K562 (cell line): ENCODE results near the gene SAMD8.

DNA sequence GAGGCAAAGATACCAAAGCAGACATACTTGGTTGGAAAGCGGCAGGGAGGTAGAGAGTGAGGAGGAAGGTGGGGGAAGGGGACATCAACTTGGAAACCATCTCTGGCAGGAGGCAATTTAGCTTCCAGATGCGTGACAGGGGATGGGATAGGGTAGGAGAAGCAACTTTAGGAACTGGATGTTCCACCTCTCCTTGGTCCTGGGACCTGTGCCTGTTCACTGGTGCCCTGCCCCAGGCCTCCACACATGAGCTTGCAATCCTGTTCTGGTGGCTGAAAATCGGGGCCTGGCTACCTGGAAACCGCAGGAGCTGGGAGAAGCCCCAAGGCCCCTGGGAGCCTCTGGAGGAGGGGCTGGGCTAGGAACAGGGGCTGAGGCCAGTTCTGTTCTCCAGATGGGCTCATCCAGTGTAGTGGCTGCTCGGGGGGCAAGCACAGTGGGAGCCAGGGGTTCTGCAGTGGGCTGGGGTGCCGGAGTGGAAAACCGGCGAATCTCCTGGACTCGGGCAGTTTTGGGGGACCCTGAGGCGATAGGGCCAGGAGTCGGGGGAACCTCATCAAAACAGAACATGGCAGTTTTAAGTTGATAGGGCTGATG lies 5.3 kb upstream of the MYOZ1 start:
- RAMPAGE, long total RNA: no peak
- RRBS: no CpG with 5 or more reads among the region's 11 CpGs
PRO-cap:
- standard: no peak
- CoPRO, capped RNA only, 2 experiments: no peak in any of the 2 experiments
- CoPRO, capped and uncapped RNA, 2 experiments: no peak in any of the 2 experiments
- CoPRO, uncapped RNA only, 2 experiments: no peak in any of the 2 experiments
CAGE:
- cytosol, long polyA plus RNA: no peak
- long polyA plus RNA: no peak
- nucleolus, long total RNA: no peak
- nucleus, long polyA plus RNA: no peak

GRCh38 chr10:73774548-73775119 lies 2.6 kb downstream of the FUT11 start:
- RAMPAGE, long total RNA: no peak
- RRBS: no CpG with 5 or more reads among the region's 5 CpGs
PRO-cap:
- standard: bidirectional peak, plus-strand start at chr10:73774907, minus-strand start at chr10:73774806
- CoPRO, capped RNA only, 2 experiments: no peak in any of the 2 experiments
- CoPRO, capped and uncapped RNA, 2 experiments: no peak in any of the 2 experiments
- CoPRO, uncapped RNA only, 2 experiments: no peak in any of the 2 experiments
CAGE:
- cytosol, long polyA plus RNA: no peak
- long polyA plus RNA: no peak
- nucleolus, long total RNA: no peak
- nucleus, long polyA plus RNA: no peak

DNA sequence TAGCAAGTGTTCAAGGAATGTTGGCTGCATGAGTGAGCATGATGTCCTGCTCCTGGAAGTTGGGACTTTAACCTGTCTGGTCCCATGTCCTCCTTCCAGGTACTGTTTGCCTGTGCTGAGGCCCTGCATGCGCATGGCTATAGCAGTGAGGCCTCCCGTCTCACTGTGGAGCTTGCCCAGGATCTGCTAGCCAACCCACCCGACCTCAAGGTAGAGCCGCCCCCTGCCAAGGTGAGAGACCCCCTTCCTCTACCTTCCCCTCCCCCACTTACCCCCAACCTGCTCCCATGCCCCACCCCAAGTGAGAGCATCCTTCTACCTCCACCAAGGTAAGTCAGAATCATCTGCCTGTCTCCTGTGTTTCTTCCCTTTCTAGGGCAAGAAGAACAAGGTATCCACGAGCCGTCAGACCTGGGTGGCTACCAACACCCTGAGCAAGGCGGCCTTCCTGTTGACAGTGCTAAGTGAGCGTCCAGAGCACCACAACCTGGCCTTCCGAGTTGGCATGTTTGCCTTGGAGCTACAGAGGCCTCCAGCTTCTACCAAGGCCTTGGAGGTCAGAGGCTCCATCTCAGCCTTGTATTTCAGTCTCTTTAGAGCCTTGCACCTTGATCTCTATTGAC lies 8.2 kb downstream of the ZSWIM8 start:
- RAMPAGE, long total RNA: no peak
- RRBS: no CpG with 5 or more reads among the region's 9 CpGs
PRO-cap:
- standard: no peak
- CoPRO, capped RNA only, 2 experiments: no peak in any of the 2 experiments
- CoPRO, capped and uncapped RNA, 2 experiments: no peak in any of the 2 experiments
- CoPRO, uncapped RNA only, 2 experiments: no peak in any of the 2 experiments
CAGE:
- cytosol, long polyA plus RNA: no peak
- long polyA plus RNA: no peak
- nucleolus, long total RNA: no peak
- nucleus, long polyA plus RNA: no peak

DNA sequence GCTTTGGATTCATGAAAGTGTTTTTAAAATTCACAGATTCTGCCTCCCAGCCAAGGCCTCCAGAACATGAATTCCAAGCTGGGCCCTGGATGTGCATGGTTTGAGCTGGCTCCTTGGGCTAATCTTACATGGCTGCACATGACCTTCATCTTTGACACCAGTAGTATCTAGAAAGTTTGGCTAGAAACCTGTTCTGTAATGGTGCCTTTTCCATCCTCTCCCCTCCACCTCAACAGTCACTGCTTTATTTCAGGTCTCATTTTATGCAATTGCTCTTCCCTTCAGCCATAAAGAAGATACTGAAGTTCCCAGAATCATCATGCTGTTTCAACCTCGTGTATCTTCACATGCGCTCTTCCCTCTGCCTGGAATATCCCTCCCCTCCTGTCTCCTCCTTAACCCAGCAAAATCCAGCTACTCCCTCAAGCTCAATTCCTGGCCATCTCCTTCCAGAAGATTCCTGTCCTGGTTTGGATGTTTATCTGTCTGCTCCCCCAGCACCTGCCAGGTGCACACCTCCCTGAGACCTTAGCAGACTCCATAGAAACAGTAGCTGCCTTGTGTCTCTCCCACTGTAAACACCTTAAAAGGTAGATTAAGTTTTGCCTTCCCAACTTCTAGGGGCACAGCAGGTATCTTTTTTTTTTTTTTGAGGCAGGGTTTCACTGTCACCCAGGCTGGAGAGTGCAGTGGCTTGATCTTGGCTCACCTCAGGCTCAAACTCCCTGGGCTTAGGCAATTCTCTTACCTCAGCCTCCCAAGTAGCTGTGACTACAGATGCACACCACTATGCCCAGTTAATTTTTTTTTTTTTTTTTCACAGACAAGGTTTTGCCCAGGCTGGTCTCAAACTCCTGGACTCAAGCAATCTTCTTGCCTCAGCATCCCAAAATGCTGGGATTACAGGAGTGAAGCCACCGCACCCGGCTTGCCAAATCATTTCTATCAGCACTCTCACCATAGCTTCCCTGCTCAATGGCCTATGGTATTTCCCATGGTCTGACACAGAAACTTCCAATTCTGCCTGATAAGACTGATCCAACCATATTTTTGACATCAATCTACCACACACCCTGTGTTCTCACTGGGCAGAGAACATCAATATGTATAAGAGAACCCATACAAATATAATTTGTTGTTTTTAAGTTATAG lies 23.6 kb upstream of the NDST2 start:
- RAMPAGE, long total RNA: no peak
- RRBS: no CpG with 5 or more reads among the region's 4 CpGs
PRO-cap:
- standard: no peak
- CoPRO, capped RNA only, 2 experiments: no peak in any of the 2 experiments
- CoPRO, capped and uncapped RNA, 2 experiments: no peak in any of the 2 experiments
- CoPRO, uncapped RNA only, 2 experiments: peak in 1 of 2 experiments; most common minus-strand start position 1,127 of the sequence (in 1)
CAGE:
- cytosol, long polyA plus RNA: no peak
- long polyA plus RNA: no peak
- nucleolus, long total RNA: no peak
- nucleus, long polyA plus RNA: no peak

GRCh38 chr10:73871619-73872751 lies 2.4 kb downstream of the CAMK2G start:
- RAMPAGE, long total RNA: no peak
- RRBS: no CpG with 5 or more reads among the region's 12 CpGs
PRO-cap:
- standard: no peak
- CoPRO, capped RNA only, 2 experiments: no peak in any of the 2 experiments
- CoPRO, capped and uncapped RNA, 2 experiments: no peak in any of the 2 experiments
- CoPRO, uncapped RNA only, 2 experiments: no peak in any of the 2 experiments
CAGE:
- cytosol, long polyA plus RNA: no peak
- long polyA plus RNA: no peak
- nucleolus, long total RNA: no peak
- nucleus, long polyA plus RNA: no peak

GRCh38 chr10:73873354-73874095 lies 830 bp downstream of the CAMK2G start:
- RAMPAGE, long total RNA: no peak
- RRBS: 3% methylated on average over 13 of the region's 47 CpGs
PRO-cap:
- standard: unidirectional peak, plus-strand start at chr10:73873989
- CoPRO, capped RNA only, 2 experiments: no peak in any of the 2 experiments
- CoPRO, capped and uncapped RNA, 2 experiments: no peak in any of the 2 experiments
- CoPRO, uncapped RNA only, 2 experiments: no peak in any of the 2 experiments
CAGE:
- cytosol, long polyA plus RNA: no peak
- long polyA plus RNA: no peak
- nucleolus, long total RNA: no peak
- nucleus, long polyA plus RNA: no peak

DNA sequence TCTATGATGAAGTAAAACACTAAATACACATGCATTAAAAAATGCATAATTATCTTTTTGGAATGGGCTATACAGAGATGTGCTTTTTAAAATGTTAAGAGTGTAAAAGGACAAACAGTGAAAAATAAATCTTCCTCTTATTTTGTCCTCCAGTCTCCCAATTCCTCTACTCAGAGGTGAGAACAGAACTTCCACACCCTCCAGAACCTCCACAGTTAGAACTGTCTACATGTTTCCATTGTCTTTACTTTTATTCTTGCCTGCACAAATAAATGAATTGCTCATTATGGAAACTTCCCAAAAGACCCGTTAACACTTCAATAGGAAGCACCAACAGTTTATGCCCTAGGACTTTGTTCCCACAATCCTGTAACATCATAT lies 908 bp upstream of the PLAU start:
- RAMPAGE, long total RNA: no peak
- RRBS: no CpG with 5 or more reads among the region's 1 CpG
PRO-cap:
- standard: no peak
- CoPRO, capped RNA only, 2 experiments: no peak in any of the 2 experiments
- CoPRO, capped and uncapped RNA, 2 experiments: no peak in any of the 2 experiments
- CoPRO, uncapped RNA only, 2 experiments: no peak in any of the 2 experiments
CAGE:
- cytosol, long polyA plus RNA: no peak
- long polyA plus RNA: no peak
- nucleolus, long total RNA: no peak
- nucleus, long polyA plus RNA: no peak

- RAMPAGE, long total RNA: no peak
- RRBS: no CpG with 5 or more reads among the region's 9 CpGs
PRO-cap:
- standard: no peak
- CoPRO, capped RNA only, 2 experiments: no peak in any of the 2 experiments
- CoPRO, capped and uncapped RNA, 2 experiments: no peak in any of the 2 experiments
- CoPRO, uncapped RNA only, 2 experiments: no peak in any of the 2 experiments
CAGE:
- cytosol, long polyA plus RNA: no peak
- long polyA plus RNA: no peak
- nucleolus, long total RNA: no peak
- nucleus, long polyA plus RNA: no peak
Observed at GRCh38 chr10:73914553-73914979, 3.6 kb downstream of the PLAU start.

DNA sequence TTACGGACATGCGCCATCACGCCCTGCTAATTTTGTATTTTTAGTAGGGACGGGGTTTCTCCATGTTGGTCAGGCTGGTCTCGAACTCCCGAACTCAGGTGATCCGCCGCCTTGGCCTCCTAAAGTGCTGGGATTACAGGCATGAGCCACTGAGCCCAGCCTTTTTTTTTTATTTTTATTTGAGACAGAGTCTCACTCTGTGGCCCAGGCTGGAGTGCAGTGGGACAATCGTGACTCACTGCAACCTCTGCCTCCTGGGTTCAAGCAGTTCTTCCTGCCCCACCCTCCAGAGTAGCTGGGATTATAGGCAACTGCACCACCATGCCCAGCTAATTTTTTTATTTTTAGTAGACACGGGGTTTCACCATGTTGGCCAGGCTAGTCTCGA lies 32.7 kb upstream of the VCL start:
- RAMPAGE, long total RNA: no peak
- RRBS: no CpG with 5 or more reads among the region's 11 CpGs
PRO-cap:
- standard: no peak
- CoPRO, capped RNA only, 2 experiments: no peak in any of the 2 experiments
- CoPRO, capped and uncapped RNA, 2 experiments: no peak in any of the 2 experiments
- CoPRO, uncapped RNA only, 2 experiments: no peak in any of the 2 experiments
CAGE:
- cytosol, long polyA plus RNA: no peak
- long polyA plus RNA: no peak
- nucleolus, long total RNA: no peak
- nucleus, long polyA plus RNA: no peak

- RAMPAGE, long total RNA: no peak
- RRBS: no CpG with 5 or more reads among the region's 6 CpGs
PRO-cap:
- standard: no peak
- CoPRO, capped RNA only, 2 experiments: no peak in any of the 2 experiments
- CoPRO, capped and uncapped RNA, 2 experiments: no peak in any of the 2 experiments
- CoPRO, uncapped RNA only, 2 experiments: no peak in any of the 2 experiments
CAGE:
- cytosol, long polyA plus RNA: no peak
- long polyA plus RNA: no peak
- nucleolus, long total RNA: no peak
- nucleus, long polyA plus RNA: no peak
Observed at GRCh38 chr10:73968136-73968685, 29.7 kb upstream of the VCL start.

GRCh38 chr10:74738888-74739491 lies 87.4 kb upstream of the KAT6B start:
- RAMPAGE, long total RNA: no peak
- RRBS: no CpG with 5 or more reads among the region's 8 CpGs
PRO-cap:
- standard: unidirectional peak, plus-strand start at chr10:74739139
- CoPRO, capped RNA only, 2 experiments: no peak in any of the 2 experiments
- CoPRO, capped and uncapped RNA, 2 experiments: no peak in any of the 2 experiments
- CoPRO, uncapped RNA only, 2 experiments: no peak in any of the 2 experiments
CAGE:
- cytosol, long polyA plus RNA: no peak
- long polyA plus RNA: no peak
- nucleolus, long total RNA: no peak
- nucleus, long polyA plus RNA: no peak

DNA sequence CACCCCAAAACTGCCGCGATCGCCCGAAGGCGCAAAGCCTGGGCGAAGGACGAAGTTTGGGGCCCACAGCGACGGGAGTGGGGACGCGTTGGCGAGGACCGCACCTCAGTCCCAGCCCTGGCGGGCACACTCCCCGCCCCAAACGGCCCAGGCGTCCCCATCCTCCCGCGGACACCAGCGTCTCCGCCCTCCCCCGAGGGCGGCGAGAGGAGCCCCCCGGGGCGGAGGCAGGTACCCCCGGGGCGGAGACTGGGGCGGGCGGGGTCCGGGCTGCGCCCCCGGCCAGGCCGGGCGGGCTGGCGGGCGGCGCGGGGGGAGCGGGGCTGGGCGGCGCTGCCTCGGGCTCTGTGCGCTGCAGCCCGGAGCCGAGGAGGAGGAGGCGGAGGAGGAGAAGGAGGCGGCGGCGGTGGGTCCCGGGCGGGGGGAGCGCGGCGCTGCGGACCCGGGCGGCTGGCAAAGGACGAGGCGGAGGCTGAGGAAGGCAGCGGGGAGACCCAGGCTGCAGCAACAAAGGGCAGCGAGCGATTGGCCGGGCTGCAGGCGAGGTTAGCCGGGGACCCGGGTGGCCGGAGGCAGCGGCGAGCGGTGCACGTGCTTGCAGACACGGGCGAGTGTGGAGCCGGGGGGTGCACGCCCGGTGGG lies 1.1 kb upstream of the KAT6B start:
- RAMPAGE, long total RNA: no peak
- RRBS: 2% methylated on average over 34 of the region's 77 CpGs
PRO-cap:
- standard: bidirectional peak, plus-strand start at position 456 of the sequence, minus-strand start at position 144 of the sequence
- CoPRO, capped RNA only, 2 experiments: no peak in any of the 2 experiments
- CoPRO, capped and uncapped RNA, 2 experiments: no peak in any of the 2 experiments
- CoPRO, uncapped RNA only, 2 experiments: no peak in any of the 2 experiments
CAGE:
- cytosol, long polyA plus RNA: no peak
- long polyA plus RNA: no peak
- nucleolus, long total RNA: no peak
- nucleus, long polyA plus RNA: no peak

DNA sequence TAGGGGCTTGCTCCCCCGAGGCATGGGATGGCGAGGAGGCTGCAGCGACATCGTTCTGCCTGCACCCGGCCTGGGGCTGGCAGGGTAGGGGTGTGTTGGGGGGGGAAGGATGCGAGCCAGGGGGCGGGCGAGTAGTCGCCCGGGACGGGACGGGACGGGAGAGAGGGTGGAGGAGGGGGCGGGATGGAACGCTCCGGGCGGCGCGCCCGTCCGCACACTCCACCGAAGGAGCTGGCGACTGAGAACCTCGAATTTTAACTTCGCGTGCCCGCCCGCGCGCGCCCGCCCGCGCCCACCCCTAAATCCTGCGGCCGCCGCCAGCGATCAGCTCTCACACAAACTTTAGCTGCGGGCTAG lies 650 bp upstream of the KAT6B start:
- RAMPAGE, long total RNA: no peak
- RRBS: 2% methylated on average over 15 of the region's 39 CpGs
PRO-cap:
- standard: bidirectional peak, plus-strand start at position 160 of the sequence, minus-strand start at position 249 of the sequence; bidirectional peak, plus-strand start outside the sequence, minus-strand start at position 337 of the sequence
- CoPRO, capped RNA only, 2 experiments: peak in 2 of 2 experiments; most common plus-strand start position 248 of the sequence (in 1); most common minus-strand start position 240 of the sequence (in 1)
- CoPRO, capped and uncapped RNA, 2 experiments: peak in 1 of 2 experiments; most common minus-strand start position 344 of the sequence (in 1)
- CoPRO, uncapped RNA only, 2 experiments: peak in 1 of 2 experiments; most common minus-strand start position 337 of the sequence (in 1)
CAGE:
- cytosol, long polyA plus RNA: no peak
- long polyA plus RNA: no peak
- nucleolus, long total RNA: no peak
- nucleus, long polyA plus RNA: no peak

GRCh38 chr10:74869689-74870122 lies 43.3 kb downstream of the KAT6B start:
- RAMPAGE, long total RNA: no peak
- RRBS: no CpG with 5 or more reads among the region's 2 CpGs
PRO-cap:
- standard: no peak
- CoPRO, capped RNA only, 2 experiments: no peak in any of the 2 experiments
- CoPRO, capped and uncapped RNA, 2 experiments: no peak in any of the 2 experiments
- CoPRO, uncapped RNA only, 2 experiments: no peak in any of the 2 experiments
CAGE:
- cytosol, long polyA plus RNA: no peak
- long polyA plus RNA: no peak
- nucleolus, long total RNA: no peak
- nucleus, long polyA plus RNA: no peak

DNA sequence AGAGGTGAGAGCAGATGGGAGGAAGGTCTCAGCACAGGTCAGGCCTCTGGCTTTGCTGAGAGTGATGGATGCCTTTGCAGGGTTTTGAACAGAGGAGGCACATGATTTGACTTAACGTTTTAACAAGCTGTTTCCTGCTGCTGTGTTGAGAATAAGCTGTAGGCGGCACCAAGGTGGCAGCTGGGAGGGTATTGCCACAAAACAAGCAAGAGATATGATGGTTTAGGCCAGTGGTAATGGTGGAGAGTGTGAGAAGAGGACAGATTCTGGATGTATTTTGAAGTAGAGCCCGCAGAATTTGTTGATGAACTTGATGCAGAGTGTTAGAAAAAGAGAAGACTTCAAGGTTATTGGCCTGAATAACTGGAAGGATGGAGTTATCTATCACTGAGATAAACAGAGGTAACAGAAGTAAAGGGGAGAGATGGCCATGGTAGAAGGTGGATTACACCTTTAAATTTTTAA lies 97.4 kb downstream of the KAT6B start:
- RAMPAGE, long total RNA: no peak
- RRBS: no CpG with 5 or more reads among the region's 3 CpGs
PRO-cap:
- standard: no peak
- CoPRO, capped RNA only, 2 experiments: no peak in any of the 2 experiments
- CoPRO, capped and uncapped RNA, 2 experiments: no peak in any of the 2 experiments
- CoPRO, uncapped RNA only, 2 experiments: no peak in any of the 2 experiments
CAGE:
- cytosol, long polyA plus RNA: no peak
- long polyA plus RNA: no peak
- nucleolus, long total RNA: no peak
- nucleus, long polyA plus RNA: no peak

GRCh38 chr10:75111079-75111794 lies at the start of gene SAMD8:
Gene SAMD8, plus strand, starts transcription at chr10:75111656.
- RAMPAGE, long total RNA: start-site peak on the plus strand at chr10:75111608-75111699, 536 and 249 reads in 2 replicates
- RRBS: 2% methylated on average over 21 of the region's 68 CpGs
PRO-cap:
- standard: bidirectional peak, plus-strand start at chr10:75111494, minus-strand start at chr10:75111355; bidirectional peak, plus-strand start at chr10:75111631, minus-strand start at chr10:75111592
- CoPRO, capped RNA only, 2 experiments: peak in 2 of 2 experiments; most common plus-strand start chr10:75111511 (in 2); most common minus-strand start chr10:75111280 (in 1)
- CoPRO, capped and uncapped RNA, 2 experiments: peak in 2 of 2 experiments; most common plus-strand start chr10:75111511 (in 1); most common minus-strand start chr10:75111280 (in 1)
- CoPRO, uncapped RNA only, 2 experiments: peak in 2 of 2 experiments; most common plus-strand start chr10:75111658 (in 1); most common minus-strand start chr10:75111263 (in 1)
CAGE:
- cytosol, long polyA plus RNA: no peak
- long polyA plus RNA: start-site peak on the plus strand at chr10:75111601-75111710, 58 and 42 reads in 2 replicates
- nucleolus, long total RNA: no peak
- nucleus, long polyA plus RNA: no peak

GRCh38 chr10:75156058-75156742 lies 44.7 kb downstream of the SAMD8 start:
- RAMPAGE, long total RNA: no peak
- RRBS: no CpG with 5 or more reads among the region's 6 CpGs
PRO-cap:
- standard: no peak
- CoPRO, capped RNA only, 2 experiments: no peak in any of the 2 experiments
- CoPRO, capped and uncapped RNA, 2 experiments: no peak in any of the 2 experiments
- CoPRO, uncapped RNA only, 2 experiments: no peak in any of the 2 experiments
CAGE:
- cytosol, long polyA plus RNA: no peak
- long polyA plus RNA: no peak
- nucleolus, long total RNA: no peak
- nucleus, long polyA plus RNA: no peak

DNA sequence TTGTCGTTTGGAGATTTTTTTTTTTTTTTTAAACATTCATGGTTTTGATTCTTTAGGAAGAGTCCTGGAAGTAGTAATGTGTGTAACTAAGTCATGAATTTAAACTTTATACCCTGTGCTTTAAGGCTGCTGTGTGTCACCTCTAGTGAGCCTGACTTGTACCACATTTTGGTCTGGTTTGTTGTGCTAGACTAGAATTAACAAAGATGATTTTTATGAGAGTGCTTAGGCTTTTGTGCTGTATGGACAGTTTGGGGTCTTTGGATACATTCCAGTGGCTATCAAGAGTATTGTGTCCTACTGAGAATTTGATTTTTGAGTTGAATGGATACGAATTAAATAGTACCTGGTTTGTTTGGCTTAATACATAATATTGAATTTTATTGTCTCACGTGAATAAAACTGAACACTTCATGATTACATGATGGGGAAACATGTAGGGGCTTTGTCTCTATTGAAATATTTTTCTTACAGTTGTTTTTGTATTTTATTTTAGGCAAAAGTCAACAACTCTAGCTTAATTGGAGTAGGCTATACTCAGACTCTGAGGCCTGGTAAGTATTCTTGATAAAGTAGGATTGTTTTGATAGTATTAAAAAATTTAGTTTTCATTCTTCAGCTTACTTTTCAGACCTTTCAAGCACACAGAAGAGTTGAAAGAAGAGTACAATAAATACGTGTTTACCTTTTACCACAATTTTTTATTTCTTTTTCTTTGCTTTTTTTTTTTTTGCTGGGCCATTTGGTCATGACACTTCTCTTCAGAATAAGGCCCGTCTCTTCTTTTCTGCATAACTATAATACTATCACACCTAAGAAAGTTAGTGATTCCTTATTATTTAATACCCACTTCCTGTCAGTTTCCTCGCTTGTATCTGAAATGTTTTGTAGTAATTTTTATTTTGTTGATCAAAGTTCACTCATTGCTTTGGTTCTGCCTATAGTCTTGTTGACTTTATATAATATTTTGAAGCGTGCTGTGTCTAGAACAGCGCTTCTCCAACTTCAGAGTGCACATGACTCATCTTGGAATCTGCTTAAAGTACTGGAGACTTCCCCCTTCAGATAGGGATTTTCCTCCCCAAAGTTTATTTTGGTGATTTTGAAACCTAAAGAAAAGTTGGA lies 6.2 kb downstream of the COMTD1 start:
- RAMPAGE, long total RNA: no peak
- RRBS: no CpG with 5 or more reads among the region's 8 CpGs
PRO-cap:
- standard: no peak
- CoPRO, capped RNA only, 2 experiments: no peak in any of the 2 experiments
- CoPRO, capped and uncapped RNA, 2 experiments: peak in 1 of 2 experiments; most common plus-strand start position 1,003 of the sequence (in 1); most common minus-strand start position 820 of the sequence (in 1)
- CoPRO, uncapped RNA only, 2 experiments: peak in 2 of 2 experiments; most common plus-strand start position 370 of the sequence (in 1); most common minus-strand start position 253 of the sequence (in 1)
CAGE:
- cytosol, long polyA plus RNA: no peak
- long polyA plus RNA: no peak
- nucleolus, long total RNA: no peak
- nucleus, long polyA plus RNA: no peak